Peripheral blood mononuclear cell (primary cell): ENCODE measurements around the genes SRSF1, TSPOAP1 and SUPT4H1.

DNA sequence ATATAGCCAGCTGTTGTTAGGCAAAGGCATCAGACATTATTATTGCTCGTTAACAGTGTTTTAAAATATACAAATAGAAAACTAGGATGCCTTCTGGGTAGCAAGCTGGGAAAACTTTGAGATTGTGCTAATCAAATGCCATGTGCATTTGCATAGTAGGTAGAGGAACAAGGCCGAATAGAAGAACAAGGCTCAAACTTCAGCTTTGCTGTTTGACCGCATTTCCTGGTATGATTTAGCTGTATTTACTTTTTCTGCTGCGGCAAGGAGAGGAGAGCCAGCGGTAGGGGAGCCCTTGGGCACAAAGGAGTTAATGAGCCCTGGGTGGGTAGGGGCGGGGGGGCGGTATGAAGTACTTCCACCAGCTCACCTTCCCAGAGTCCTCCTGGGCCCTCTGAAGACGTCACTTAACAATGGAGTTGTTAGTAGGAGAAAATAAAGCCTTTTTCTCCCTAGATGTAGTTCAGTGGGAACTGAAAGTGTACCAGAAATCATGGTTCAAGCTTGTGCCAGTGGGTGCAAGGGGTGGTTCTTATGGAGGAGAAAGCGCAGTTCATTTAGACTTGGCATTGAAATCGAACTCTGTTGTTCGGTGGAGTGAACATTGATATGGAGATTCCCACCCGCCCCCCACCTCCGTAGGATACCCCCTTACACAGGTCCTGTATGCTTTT lies 152.1 kb downstream of the MSI2 start:
- PRO-cap, 8 experiments: no peak in any of the 8 experiments

GRCh38 chr17:57462985-57463711 lies 206.8 kb downstream of the MSI2 start:
- PRO-cap, 8 experiments: no peak in any of the 8 experiments

- PRO-cap, 8 experiments: no peak in any of the 8 experiments
Measured at GRCh38 chr17:57478190-57478939, 222.0 kb downstream of the MSI2 start.

DNA sequence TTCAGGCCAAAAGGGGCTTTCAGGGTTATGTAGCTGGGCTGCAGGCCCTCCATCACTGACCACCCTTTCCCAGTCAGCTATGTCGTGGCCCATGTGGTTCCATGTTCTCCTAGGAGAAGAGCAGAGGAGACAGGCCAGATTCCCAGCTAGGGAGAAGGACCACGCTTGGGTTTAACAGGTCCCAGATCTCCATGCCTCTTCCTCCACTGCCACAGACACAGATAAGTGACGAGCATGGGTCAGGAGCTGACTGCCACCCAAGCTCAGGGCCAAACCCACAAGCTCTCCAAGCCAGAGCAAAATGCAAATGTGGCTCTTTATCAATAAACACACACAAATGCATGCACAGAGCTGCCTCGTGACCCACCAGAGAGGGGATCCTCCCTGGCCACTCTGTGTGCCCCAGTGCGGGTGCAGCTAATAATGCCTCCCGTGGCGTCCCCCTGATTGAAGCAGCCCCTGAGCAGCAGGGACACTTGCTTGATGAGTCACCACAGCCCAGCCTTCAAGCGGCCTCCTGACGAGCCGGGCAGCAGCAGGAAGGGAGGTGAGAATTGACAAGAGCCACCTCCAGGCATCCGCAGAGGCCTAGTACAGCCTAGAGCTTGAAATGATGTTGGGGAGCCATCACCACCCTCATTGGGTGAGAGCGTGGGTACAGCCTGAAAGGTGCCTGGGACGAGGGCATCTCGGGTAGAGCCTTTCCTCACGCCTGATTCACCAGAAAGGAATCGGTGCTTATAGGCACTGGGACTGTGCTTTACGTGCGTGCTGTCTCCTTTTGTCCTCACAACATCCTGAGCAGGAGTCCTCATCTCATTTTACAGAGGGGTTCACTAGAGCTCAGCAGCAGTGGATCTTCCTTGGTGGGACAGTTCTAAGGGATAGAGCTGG lies 143.8 kb downstream of the CCDC182 start:
- PRO-cap, 8 experiments: peak in 2 of 8 experiments; most common plus-strand start position 596 of the sequence (in 1); most common minus-strand start position 395 of the sequence (in 2)

DNA sequence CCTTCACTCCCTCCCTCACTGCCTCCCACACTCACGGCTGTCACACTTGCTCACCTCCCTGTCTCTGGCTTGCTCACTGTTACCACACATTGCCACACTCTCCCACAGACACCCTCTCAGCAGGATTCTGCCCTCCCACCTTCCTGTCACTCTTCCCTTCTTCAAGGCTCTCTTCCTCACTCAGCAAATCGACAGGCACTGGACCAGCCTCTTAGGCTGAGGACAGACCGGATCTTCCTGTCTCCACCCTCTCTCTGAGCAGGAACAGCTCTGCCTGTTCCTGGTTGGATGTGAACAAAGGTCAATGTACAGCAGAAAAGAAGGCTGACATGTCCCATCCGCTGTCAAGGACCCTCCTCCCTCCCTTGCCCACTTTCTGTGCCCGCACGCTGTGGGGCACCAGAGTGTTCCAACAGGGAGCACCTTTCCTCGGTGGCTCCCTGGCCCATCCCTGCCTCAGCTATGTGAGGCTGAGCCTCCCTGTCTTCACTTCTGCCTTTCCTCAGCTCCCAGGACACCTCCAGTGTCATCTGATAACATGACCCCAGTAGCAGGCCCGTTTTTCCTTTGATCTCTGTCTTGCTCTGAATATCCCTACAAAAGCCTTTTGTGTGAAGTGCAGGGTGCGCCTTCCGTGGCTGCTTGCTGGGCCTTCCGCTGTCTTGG lies 47.0 kb downstream of the CCDC182 start:
- PRO-cap, 8 experiments: no peak in any of the 8 experiments

GRCh38 chr17:57839294-57839927 lies 10.4 kb downstream of the MRPS23 start:
- PRO-cap, 8 experiments: no peak in any of the 8 experiments

DNA sequence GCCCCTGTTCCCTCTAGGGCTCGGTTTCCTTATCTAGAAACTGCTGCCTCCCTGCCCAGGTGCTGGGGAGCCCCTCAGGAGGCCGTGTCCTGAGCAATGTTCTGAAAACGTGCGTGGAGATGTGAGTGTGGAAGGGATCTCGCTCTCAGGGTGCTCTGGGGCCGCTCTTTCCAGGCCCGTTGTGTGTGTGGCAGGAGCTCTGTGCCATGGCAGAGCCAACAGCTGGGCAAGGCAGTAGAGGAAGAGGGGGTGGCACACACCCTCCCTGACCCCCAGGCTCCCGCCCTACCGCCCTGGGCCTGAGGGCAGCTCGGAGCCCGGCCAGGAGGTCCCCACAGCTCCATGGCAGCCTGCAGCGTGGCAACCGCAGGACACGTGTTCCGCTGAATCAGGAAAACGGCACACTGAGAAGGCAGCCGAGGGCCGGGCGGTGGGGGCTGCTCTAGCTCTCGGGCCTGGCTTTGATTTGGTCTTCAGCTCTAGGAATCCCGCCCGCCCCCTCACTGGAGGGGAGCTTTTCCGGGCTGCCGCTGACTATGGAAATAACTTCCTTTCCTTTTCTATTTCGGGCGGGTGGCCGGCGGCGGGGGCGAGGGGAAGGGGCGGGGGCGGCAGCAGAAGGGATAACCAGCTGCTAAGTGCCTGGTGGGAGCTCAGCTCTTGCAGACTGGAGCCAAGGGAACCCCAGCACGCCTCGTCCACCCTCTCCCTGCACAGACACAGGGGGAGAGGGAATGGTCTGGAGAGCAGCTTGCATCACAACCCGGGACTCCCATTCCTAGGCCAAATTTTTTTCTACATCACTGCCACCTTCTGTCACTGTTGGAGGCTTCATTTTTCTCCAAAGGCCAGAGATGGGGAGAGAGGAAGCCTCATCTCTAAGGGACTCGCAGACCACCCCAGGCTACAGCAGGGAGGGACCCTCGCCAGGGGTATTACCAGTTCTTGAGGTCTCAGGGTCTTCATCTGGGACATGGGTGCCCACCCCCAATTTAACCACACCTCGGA lies 24.7 kb upstream of the MRPS23 start:
- PRO-cap, 8 experiments: no peak in any of the 8 experiments

DNA sequence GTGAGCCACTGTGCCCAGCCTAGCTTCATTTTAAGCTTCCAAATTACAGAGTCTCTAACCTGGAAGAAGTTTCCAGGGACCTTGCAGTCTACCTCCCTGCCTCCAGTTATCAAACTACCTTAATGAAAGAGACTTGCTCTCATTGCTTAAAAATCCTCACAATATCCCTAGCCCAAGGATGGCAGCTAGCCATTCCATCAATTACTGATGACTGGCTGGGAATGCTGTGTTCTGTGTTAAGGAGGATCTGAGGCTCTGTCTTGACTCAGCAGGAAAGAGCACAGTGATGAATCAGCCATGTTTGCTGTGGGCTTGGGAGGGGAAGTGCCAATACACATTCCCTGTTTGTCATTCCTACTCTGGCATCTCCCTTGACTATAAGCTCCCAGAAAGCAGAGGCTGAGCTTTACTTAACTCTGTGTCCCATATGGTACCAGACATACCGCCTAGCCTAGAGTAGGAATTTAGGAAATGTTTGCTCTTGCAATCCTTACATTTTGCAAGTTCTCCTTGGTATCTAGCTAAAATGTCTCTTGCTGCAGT lies 29.2 kb upstream of the MRPS23 start:
- PRO-cap, 8 experiments: no peak in any of the 8 experiments

DNA sequence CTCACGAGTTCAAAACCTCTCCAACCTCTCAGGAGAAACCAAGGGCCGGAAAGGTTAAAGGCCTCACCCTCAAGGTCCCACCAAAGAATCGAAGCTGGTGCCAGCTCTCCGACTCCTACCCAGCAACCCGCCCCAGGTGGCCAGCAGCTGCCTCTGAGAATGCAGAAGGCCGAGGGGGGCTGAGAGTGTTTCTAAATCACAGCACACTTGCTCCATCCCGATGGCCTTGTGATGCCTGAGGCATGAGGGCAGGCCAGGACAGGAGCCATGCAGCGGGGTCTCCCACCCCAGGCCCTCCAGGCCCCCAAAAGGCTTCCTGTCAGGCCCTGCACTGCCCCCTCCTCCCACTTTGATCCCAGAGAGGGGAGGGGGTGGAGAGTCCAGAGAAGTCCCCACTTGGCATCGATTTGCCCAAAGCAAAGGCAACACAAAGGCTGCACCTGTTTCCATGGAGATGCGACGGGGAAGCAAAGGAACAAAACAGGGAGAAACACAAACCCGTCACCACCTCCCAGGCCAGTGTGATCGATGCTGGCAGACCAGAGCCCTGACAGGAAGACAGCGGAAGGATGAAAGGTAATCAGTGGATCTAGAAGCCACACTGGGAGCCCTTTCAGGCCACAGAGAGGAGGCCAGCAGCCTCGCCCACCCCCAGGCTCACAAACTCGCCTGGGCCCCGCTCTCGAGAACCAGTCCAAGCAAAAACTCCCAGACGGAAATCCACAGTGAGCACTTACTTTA lies 39.0 kb downstream of the CUEDC1 start:
- PRO-cap, 8 experiments: no peak in any of the 8 experiments

DNA sequence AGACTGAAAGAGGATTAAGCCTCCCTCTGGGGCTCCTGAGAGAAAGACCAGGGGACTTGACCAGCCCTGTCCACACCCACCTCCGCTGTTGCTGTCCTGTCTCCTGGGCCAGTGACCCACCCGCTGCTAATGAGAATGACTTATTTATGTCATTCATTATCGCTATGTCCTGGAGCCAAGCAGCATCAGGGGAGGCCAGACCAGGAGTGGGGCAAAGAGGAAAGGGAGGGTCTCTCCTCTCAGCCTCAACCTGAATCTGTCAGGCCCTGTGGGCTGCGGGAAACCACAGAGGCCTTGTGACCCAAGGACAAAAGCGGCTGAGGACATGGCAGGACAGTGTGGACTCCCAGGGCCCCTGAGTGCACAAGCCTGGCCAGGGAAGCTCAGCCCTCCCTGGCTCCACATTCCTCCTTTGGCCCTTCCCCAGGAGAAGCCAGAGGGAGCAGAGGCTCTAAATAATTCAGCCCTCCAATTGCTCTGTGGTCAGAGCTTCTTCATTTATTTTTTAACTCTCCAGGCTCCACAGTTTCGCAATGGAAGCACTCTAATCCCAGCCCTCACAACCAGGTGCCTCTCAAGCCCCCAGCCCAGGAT lies 19.2 kb downstream of the CUEDC1 start:
- PRO-cap, 8 experiments: no peak in any of the 8 experiments

- PRO-cap, 8 experiments: no peak in any of the 8 experiments
Measured at GRCh38 chr17:57939783-57940605, 15.2 kb downstream of the CUEDC1 start.

- PRO-cap, 8 experiments: no peak in any of the 8 experiments
Measured at GRCh38 chr17:57948223-57949240, 6.7 kb downstream of the CUEDC1 start.

- PRO-cap, 8 experiments: no peak in any of the 8 experiments
Measured at GRCh38 chr17:57971960-57972913, 15.8 kb downstream of the VEZF1 start.

GRCh38 chr17:57991313-57992233 lies 3.5 kb upstream of the VEZF1 start:
- PRO-cap, 8 experiments: no peak in any of the 8 experiments

DNA sequence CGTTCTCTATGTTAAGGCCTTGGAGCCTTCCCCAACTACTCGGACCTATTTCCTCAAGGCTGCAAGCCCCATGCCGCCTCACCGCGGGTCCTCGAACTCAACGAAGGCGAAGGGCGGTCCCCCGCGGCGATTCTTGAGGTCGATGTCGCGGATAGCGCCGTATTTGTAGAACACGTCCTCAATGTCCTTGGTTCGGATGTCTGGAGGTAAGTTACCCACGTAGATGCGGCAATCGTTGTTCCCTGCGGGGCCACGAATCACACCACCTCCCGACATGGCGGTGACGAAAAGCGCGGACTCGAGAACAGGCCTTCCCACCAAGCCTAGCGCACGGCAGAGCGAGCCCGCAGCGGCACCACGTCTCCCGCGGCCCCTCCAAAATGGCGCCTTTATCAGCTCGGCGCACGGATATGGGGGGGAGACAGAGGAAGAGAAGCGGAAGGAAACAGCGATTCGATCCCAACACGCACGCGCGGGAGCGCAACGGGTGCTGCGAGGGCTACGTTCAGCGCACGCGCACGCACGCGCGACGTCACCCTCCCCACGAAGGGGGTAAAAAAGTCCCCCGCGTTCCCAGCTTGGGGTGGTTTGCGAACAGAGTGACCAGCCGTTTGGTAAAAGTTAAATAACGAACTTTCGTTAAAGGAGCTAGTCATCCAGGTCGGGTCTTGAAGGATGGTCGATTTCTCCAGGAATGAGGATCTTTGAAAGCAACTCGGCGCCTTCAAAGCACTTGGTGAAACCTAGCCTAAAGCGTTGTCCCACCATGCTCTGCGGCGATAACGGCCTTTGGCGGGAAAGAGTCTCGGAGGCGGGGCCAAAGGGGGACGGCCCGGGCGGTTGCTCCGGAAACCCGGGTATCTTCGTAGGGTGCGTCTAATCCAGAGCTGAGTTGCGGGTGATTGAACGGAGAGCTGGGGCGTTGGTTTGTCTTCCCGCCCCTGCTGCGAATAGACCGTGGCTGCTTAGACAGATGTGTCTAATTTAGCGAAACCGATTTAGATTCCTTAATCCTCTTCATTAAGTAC lies at the start of gene SRSF1:
Gene SRSF1, minus strand, starts transcription at position 385 of the 1,028 bp plus-strand sequence.
- PRO-cap, 8 experiments: peak in 8 of 8 experiments; most common plus-strand start position 890 of the sequence (in 8); most common minus-strand start position 696 of the sequence (in 5)

DNA sequence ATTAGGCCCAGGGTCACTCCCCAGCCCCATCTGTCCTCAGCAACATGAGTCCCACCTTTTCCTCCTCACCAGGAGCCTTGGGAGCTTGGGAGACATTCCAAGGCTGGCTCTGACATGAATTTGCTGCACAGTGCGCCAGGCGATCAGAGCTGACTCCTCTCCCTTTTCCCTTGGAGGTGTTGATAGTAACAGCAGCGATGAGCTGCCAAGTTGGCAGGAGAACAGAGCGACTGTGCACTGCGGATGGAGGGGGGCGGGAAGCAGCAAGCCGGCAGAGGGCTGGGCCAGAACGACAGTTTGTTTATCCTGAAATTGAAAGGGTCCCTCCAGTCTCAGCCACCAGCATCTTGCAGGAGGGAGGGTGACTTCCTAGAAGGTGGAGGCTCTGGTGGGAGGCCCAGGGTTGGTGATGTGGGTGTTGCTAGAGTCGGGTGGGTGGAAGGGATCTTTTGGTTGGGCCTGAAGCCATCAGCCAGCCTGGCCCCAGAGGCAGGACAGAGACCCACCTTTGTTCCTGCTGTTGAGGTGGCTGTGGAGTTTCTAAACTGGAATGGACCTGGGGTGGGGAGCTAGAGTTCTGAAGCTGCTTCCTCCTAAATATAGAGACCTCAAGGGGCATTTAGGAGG lies 22.5 kb upstream of the DYNLL2 start:
- PRO-cap, 8 experiments: no peak in any of the 8 experiments

GRCh38 chr17:58328425-58329334 lies at the start of gene TSPOAP1:
TSPOAP1 (minus strand) TSS chr17:58328795.
- PRO-cap, 8 experiments: peak in 6 of 8 experiments; most common plus-strand start chr17:58329021 (in 3); most common minus-strand start chr17:58329014 (in 4)

GRCh38 chr17:58333750-58334349 lies 5.3 kb upstream of the TSPOAP1 start:
- PRO-cap, 8 experiments: peak in 1 of 8 experiments; most common plus-strand start chr17:58333977 (in 1)

DNA sequence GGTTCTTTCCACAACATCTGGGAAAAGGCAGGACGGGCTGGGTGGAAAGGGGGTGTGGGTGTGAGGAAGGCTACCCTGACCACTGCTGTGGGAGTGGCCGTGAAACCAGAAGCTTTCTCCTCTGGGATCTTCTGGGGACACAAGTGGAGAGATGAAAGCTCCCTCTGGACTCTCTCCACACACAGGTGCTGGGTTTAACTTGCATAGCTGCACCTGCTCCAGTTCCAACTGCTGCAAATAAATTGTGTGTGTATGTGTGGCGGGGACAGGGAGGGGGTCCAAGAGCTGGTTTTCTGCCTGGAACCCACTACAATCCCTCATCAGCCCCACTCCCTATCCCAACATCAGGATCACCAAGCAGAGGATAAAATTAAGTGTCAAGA lies 8.1 kb upstream of the TSPOAP1 start:
- PRO-cap, 8 experiments: peak in 3 of 8 experiments; most common minus-strand start position 230 of the sequence (in 1)

DNA sequence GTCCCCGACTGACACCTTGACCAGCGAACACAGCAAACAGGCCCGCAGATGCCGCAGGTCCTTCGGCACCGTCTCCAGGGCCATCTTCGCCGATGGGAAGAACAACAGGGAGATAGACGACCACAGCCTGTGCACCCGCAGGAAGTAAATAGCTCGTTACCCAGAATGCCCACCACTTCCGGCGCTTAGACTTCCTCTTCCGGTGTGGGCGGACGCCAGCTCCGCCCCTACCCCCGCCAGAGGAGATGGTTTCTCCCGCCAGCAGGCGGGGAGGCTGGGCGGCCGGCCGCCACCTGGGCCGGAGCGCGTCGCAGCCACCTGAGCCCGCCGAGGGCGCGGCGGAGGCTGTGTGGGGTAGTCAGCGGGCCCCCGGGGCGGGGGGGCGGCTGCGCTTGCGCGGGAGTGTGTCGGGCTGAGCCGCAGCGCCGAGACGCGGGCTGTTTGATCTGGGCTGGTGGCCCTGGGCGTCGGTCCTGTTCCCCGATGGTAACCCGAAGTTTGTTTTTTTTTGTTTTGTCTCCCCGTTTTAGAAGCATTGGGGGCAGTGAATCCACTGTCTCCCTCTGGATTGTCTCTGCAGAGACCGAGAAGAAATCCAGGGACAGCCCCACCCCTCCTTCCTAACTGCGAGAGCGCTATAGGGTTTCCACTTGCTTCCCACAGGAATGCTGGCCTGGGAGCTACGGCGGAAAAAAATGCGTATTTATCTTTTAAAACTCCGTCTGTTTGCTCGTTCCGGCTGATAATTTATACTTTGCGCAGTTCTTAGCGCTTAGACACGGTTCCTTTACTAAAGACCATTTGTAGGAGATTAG lies at the start of gene SUPT4H1:
Gene SUPT4H1, minus strand, starts transcription at position 150 of the 815 bp plus-strand sequence.
- PRO-cap, 8 experiments: peak in 8 of 8 experiments; most common plus-strand start position 321 of the sequence (in 6); most common minus-strand start position 88 of the sequence (in 5)